ENCODE results near the genes RREB1 and DSP.

GRCh38 chr6:6712278-6713520, 124.2 kb downstream of the LY86 start:
- PRO-cap, result no peak
- RRBS, 2 experiments, result no CpG with 5 or more reads among the region's 27 CpGs

DNA sequence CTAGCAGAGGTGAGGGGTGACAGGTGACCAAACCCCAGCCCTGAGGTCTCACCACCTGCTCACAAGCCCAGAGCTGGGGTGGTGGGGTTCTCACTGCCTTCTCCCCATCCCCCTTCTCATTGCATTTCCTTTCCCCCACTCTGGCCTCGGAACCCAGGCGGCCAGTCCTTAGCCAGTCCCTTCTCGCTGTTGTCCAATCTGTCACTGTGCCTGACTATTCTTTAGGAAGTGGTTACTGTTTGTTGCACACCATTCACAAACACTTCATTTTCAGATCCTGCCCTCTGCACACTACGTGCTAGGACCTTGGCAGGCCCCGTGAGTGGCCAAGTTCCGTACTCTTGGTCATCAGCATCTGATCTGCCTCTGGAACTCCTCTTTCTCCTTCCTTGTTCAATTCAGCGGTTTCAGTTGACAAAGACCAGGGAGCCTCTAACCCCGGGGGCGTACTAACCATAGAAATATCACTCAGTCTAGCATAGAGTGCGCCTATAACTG, 137.2 kb downstream of the LY86 start:
- PRO-cap, result no peak
- RRBS, 2 experiments, result no CpG with 5 or more reads among the region's 10 CpGs

DNA sequence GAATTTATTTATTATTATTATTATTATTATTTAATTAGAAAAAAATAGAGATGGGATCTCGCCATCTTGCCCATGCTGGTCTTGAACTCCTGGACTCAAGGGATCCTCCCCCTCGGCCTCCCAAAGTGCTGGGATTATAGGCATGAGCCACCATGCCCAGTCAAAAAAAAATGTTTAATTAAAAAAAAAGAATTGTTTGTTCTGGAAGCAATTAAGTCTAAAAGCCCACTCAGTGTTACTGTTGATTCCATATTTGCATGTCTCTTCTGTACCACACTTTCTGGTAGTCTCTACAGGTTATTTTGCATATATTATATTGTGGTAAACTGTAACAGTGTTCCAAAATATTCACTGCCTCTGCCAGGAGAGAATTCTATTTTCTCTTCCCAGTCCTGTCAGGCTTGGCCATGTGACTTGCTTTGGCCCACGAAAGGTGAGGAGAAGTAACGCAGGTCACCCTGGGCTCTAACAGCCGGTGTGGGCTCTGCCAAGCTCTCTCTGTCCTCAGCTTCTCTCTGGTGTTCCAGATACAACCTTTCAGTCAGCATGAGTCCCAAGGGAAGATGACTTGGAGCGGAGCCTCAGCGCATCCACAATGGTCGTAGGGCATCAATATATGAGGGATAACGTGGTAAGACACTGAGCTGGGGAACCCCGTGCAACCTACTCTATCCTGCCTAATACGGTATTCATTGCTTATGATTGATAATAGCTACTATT, 113.1 kb upstream of the RREB1 start:
- PRO-cap, result no peak
- RRBS, 2 experiments, result no CpG with 5 or more reads among the region's 11 CpGs

DNA sequence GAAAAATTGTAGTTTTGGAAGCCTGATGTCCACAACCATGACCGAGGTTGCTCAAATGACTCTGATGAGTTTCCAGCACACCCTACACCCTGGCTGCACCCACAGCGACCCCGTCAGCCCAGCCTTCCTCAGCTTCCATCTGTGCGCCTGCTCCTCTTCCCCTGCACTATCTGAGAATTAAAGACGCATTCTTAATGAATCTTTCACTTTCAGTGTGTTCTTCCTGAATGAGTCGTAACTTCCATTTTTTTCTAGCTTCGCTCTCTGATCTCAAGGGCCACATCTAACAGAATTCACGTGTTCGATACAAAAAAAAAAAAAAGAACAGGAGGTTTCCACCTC, 21.3 kb upstream of the RREB1 start:
- PRO-cap, result no peak
- RRBS, 2 experiments, result no CpG with 5 or more reads among the region's 9 CpGs

GRCh38 chr6:7087041-7087398, 20.7 kb upstream of the RREB1 start:
- PRO-cap, result no peak
- RRBS, 2 experiments, result no CpG with 5 or more reads among the region's 3 CpGs

DNA sequence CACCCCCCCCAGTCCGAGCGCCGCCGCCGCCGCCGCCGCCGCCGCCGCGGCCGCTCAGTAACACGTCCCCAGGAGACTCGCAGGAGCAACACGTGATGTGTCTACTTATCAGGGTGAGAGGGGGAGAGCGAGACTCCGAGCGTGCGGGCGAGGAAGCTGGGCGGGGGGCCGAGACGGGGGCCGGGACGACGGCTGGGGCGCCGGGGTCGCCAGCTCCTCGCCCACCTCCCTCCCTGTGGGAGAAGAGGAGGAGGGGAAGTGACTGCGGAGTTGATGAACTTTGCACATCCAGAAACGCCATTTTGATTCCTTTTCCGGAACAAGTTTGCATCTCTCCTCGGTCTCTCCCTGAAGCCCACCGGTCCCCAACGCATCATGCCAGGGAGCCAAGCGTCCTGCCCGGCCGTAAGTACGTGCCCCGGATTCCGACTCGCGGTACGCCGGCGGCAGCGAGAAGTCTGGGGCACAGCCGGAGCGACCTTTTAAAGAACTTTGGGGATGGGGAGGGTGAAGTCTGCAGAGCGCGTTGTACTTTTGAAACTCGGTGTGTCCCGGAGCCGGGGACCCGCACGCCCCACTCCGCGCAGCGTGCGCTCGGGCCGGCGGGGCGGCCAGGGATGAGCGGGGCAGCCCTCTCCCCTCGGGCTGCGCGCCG, at the start of gene RREB1:
Gene RREB1 (plus strand): TSS at position 306 of the 655 bp plus-strand sequence.
- PRO-cap, result bidirectional peak, plus-strand start at position 133 of the sequence, minus-strand start outside the sequence
- RRBS, 2 experiments, result under 1 to 2% methylated on average over 24 to 31 of the region's 71 CpGs

DNA sequence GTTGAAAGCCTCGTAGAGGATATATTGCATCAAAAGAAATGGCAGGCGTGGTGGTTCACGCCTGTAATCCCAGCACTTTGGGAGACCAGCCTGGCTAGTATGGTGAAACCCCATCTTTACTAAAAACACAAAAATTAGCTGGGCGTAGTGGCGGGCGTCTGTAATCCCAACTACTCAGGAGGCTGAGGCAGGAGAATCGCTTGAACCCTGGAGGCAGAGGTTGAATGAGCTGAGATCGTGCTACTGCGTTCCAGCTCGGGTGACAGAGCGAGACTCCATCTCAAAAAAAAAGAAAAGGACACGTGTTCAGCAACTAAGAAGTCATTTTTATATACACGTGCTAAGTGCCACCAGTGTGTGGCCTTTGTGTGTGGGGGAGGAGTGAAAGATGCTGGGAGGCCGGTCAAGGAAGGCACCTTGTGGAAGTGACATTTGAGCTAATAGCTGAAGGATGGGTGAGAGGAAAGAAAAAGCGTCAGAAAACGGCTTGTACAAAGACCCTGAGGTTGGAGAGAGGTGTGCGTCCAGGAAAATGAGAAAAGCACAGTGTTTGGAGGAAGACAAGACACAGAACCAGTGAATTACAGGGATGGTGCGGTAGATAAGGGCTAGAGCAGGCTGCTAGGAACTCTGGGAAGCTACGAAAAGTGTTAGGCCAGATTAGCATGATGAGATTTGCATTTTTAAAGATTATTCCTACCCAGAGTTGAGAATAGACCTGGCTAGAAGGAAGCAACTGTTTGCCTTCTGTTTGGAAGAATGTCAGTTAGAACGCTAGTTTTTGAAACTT, 11.5 kb downstream of the RREB1 start:
- PRO-cap, result no peak
- RRBS, 2 experiments, result no CpG with 5 or more reads among the region's 20 CpGs

DNA sequence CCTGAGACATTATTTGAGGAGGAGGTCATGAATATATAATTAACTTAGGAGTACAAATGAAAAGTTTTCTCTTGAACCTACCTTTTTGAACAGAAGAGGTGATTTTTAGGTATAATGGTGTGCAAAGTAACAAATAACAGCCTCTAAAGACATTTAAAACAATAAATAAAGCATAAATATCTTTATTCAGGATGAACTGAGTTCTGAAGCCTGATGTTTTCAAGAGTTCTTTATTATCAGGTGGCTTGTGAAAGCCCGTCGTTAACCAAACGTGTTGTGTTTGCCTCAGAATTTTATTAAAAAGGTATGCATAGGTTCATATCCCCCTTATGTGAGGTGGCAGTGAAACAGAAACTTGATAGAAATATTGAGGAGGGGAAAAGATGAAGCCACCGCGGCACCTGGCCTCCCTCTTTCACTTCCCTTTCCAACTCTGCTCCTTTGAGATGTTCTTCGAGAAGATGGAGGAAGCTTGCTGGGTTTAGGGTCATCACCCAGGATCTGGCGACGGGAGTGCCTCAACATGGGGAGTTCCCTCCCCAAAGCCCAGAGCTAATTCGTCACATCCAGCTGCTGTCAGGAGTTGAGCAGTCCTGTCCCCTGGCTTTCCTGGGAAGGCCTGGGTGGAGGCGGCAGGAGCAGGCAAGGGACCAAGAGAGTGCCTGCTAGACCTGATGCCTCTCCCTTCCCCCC, 29.0 kb downstream of the RREB1 start:
- PRO-cap, result no peak
- RRBS, 2 experiments, result no CpG with 5 or more reads among the region's 10 CpGs

- PRO-cap, result no peak
- RRBS, 2 experiments, result no CpG with 5 or more reads among the region's 7 CpGs
Measured at GRCh38 chr6:7145727-7146166, 38.0 kb downstream of the RREB1 start.

- PRO-cap, result no peak
- RRBS, 2 experiments, result no CpG with 5 or more reads among the region's 10 CpGs
Measured at GRCh38 chr6:7215703-7216361, 97.2 kb downstream of the SSR1 start.

DNA sequence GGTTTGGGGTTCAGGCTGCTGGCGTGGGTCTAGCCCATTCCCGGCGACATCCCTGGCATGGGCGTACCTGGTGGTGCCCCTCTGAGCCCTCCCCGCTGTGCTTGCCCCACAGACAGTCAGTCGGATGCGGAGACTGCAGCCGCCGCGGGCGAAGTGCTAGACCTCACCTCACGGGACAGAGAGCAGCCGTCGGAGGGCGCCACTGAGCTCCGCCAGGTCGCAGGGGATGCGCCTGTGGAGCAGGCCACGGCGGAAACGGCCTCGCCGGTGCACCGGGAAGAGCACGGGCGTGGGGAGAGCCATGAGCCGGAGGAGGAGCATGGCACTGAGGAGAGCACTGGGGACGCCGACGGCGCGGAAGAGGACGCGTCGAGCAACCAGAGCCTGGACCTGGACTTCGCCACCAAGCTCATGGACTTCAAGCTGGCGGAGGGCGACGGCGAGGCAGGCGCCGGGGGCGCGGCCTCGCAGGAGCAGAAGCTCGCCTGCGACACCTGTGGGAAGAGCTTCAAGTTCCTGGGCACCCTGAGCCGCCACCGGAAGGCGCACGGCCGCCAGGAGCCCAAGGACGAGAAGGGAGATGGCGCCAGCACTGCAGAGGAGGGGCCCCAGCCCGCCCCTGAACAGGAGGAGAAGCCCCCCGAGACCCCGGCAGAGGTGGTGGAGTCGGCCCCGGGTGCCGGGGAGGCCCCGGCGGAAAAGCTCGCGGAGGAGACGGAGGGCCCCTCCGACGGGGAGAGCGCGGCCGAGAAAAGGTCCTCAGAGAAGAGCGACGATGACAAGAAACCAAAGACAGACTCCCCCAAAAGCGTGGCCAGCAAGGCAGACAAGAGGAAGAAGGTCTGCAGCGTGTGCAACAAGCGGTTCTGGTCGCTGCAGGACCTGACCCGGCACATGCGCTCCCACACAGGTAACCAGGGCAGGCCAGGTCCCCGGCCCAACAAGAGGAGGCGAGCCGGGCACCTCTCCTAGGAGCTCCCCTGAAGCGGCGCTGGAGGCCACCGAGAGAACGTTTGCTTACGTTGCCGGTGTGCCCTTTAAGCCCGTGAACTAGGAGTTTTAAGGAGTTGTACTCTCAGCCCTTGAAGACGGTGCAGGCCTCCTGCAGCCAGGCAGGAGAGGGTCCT, 66.3 kb downstream of the SSR1 start:
- PRO-cap, result no peak
- RRBS, 2 experiments, result 92 to 97% methylated on average over 15 to 22 of the region's 89 CpGs

DNA sequence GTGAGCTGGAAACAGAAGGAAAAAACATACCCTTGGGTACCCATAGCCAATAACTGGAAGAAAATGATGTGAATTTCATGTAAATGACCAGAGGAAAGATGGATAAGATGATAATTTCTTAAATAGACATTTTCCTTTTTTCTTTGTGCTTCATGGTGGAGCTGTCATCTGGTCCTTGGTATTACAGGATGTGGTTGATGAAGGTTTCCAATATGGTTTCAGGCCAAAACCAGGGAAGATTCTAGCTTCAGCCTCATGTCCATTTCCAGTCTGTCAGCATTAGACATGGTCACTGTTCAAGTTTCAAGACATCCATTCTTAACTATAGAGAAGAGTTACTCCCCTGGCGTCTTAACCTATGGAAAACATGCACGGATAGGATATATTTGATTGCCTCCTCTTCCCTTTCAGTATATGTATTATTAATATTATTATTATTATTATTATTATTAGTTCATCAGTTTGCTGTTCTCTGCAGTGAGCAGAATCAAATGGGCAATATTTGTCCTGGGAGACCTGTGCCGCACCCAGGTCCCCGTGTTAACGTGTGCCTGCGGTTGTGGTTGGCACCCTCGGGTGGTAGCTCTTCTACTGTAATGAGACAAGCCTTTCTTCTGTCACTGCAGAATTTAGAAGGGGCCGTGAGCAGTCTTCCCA, 63.5 kb downstream of the SSR1 start:
- PRO-cap, result no peak
- RRBS, 2 experiments, result no CpG with 5 or more reads among the region's 8 CpGs

DNA sequence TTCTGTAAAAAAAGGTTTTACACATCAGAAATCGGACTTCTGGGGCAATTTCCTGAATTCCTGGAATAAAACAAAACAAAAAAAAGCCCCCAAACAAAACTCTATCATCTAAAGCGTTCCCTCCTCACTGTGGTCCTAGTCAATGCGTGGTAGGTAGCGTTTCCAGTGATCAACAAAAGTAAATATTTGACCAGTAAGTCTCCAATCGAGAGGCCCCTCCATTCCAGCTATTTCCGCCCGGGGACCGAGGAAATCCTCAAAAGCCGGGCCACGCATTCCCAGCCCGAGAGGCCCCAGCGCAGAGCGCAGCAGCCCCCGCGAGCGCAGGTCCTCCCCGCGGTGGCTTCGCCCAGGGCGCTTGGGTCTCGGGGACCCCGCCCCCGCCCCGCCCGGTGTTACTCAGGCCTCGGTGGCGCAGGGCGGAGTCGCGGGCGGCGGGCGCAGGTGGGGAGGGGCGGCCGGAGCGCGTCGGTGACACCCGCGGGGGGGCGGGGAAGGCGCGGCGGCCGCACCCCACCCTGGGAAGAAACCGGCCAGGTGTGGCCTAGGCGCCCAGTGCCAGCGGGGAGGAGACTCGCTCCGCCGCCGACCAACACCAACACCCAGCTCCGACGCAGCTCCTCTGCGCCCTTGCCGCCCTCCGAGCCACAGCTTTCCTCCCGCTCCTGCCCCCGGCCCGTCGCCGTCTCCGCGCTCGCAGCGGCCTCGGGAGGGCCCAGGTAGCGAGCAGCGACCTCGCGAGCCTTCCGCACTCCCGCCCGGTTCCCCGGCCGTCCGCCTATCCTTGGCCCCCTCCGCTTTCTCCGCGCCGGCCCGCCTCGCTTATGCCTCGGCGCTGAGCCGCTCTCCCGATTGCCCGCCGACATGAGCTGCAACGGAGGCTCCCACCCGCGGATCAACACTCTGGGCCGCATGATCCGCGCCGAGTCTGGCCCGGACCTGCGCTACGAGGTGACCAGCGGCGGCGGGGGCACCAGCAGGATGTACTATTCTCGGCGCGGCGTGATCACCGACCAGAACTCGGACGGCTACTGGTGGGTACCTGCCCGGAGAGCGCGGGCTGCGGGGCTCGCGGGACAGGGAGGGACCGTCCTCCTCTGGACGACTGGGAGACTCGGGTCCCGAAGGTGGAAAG, at the start of gene DSP:
Gene DSP (plus strand): TSS at position 620 of the 1,135 bp plus-strand sequence.
- PRO-cap, result bidirectional peak, plus-strand start at position 1,016 of the sequence, minus-strand start at position 692 of the sequence
- RRBS, 2 experiments, result 2% methylated on average over 44 to 58 of the region's 119 CpGs

DNA sequence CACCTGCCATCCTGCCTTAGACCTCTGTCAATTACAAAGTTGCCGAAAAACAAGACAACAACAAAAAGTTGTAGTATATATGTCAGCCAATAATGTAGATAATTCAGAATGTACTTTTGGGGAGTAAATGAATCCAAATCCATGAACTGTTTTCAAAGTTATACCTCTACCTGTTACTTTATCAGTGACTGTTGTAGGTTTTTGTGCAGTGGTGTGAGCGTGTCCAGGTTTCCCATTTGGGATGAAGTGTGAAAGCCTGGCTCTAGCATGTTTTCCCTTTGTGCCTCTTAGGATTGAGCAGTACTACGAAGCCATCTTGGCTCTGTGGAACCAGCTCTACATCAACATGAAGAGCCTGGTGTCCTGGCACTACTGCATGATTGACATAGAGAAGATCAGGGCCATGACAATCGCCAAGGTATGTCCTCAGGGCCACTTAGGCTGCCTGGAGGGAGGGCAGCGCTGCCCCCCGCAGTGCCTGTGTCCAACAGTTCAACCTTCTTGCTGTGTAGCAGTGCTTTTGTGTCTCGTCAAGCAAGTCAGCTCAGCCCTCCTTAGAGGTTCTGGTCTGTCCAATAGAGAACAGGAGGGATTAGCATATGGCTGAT, 19.7 kb upstream of the SNRNP48 start:
- PRO-cap, result no peak
- RRBS, 2 experiments, result no CpG with 5 or more reads among the region's 7 CpGs

DNA sequence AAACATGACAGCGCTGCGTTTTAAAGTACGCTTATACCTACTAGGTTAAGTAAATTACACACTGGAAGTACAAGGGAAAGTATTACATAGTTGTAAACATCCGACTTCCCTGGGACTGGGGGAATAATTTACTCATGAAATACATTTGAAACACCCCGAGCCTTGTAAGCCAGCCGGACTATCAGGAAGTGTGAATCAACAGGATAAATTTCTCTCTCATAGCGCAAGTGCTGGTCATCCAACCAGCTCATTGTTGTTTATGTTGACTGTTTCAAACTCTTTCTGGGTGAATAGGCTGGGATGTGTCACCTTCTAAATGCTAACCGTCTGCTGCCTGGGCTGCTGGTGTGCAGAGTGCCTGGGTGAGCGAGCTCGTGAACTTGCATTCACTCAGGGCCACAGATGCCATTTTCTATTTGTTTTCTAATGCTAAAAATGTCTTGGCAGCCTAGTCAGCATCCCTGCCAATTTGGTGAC, 5.0 kb downstream of the BMP6 start:
- PRO-cap, result no peak
- RRBS, 2 experiments, result no CpG with 5 or more reads among the region's 10 CpGs

GRCh38 chr6:7887777-7888496, 22.7 kb downstream of the TXNDC5 start:
- PRO-cap, result no peak
- RRBS, 2 experiments, result no CpG with 5 or more reads among the region's 11 CpGs

- PRO-cap, result no peak
- RRBS, 2 experiments, result no CpG with 5 or more reads among the region's 22 CpGs
Measured at GRCh38 chr6:7892443-7893580, 17.8 kb downstream of the TXNDC5 start.

- PRO-cap, result no peak
- RRBS, 2 experiments, result no CpG with 5 or more reads among the region's 2 CpGs
Measured at GRCh38 chr6:8080318-8080852, 16.2 kb upstream of the BLOC1S5 start.

GRCh38 chr6:8082723-8083680, 18.8 kb upstream of the BLOC1S5 start:
- PRO-cap, result no peak
- RRBS, 2 experiments, result no CpG with 5 or more reads among the region's 6 CpGs

- PRO-cap, result no peak
Measured at GRCh38 chr6:8906681-8907264, 471.4 kb upstream of the SLC35B3 start.